H7 (cell line): ENCODE results near the genes CCL27, TLN1 and TMEM8B.

- RAMPAGE, long total RNA, result no peak
Observed at GRCh38 chr9:34338507-34339138, 9.3 kb downstream of the NUDT2 start.

GRCh38 chr9:34560190-34560736, 29.3 kb downstream of the CNTFR start:
- RAMPAGE, long total RNA, result no peak

GRCh38 chr9:34588628-34589105, 857 bp downstream of the CNTFR start:
- RAMPAGE, long total RNA, result no peak

GRCh38 chr9:34590002-34590655, 605 bp upstream of the CNTFR start:
- RAMPAGE, long total RNA, result no peak

DNA sequence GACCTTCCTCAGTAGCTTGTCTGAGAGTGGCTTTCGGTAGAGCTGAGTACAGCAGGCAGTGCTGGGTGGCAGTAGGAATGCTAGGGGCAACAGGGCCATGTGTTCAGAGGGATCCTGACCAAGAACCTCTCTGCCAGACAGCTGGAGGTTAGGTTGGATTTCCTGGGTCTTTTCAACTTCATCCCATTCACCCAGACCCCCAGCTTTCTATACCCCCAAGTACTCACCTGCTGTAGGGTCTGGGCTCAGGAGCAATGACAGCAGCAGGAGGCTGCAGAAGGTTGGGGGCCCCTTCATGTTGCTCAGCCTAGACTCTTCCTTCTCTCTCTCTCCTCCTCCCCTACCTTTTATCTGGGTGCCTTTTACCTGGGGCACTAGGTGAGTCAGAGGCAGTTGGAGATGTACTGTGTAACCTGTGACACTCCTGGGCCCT, at the start of gene CCL27:
TSS of gene CCL27 (minus strand) at position 321 of the 433 bp plus-strand sequence.
- RAMPAGE, long total RNA, result no peak

DNA sequence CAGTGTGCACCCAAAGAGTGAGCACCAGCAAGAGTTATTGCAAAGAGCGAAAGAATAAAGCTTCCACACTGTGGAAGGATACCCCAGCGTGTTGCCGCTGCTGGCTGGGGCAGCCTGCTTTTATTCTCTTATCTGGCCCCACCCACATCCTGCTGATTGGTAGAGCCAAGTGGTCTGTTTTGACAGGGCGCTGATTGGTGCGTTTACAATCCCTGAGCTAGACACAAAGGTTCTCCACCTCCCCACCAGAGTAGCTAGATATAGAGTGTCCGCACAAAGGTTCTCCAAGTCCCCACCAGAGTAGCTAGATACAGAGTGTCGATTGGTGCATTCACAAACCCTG, 10.4 kb upstream of the FAM205A start:
- RAMPAGE, long total RNA, result no peak

GRCh38 chr9:35071612-35072442, 598 bp downstream of the VCP start:
- RAMPAGE, long total RNA, result no peak

- RAMPAGE, long total RNA, result no peak
Observed at GRCh38 chr9:35096828-35097061, 354 bp upstream of the PIGO start.

GRCh38 chr9:35162866-35163414, 1.1 kb downstream of the UNC13B start:
- RAMPAGE, long total RNA, result no peak

- RAMPAGE, long total RNA, result no peak
Observed at GRCh38 chr9:35258318-35258865, 96.6 kb downstream of the UNC13B start.

GRCh38 chr9:35277893-35278417, 116.1 kb downstream of the UNC13B start:
- RAMPAGE, long total RNA, result no peak

DNA sequence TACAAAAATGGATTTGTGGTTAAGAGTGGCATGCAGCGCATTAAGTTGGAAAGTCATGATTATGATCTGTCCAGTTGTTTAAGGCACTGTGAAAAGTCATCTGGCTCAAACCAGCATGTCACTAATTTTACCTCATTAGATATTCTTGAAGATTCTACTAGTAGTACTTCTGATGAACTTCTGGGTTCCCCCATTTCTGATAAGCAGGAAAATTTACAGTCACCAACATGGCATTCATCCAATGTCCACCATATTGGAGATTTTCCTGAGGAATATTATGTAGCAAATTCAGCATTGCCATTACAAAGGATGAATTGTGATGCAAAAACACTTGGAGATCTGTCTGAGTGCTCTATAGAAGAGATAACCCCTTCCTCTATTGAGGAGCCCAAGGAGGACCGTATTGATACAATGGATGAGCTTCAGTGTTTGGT, 138.6 kb downstream of the UNC13B start:
- RAMPAGE, long total RNA, result no peak

DNA sequence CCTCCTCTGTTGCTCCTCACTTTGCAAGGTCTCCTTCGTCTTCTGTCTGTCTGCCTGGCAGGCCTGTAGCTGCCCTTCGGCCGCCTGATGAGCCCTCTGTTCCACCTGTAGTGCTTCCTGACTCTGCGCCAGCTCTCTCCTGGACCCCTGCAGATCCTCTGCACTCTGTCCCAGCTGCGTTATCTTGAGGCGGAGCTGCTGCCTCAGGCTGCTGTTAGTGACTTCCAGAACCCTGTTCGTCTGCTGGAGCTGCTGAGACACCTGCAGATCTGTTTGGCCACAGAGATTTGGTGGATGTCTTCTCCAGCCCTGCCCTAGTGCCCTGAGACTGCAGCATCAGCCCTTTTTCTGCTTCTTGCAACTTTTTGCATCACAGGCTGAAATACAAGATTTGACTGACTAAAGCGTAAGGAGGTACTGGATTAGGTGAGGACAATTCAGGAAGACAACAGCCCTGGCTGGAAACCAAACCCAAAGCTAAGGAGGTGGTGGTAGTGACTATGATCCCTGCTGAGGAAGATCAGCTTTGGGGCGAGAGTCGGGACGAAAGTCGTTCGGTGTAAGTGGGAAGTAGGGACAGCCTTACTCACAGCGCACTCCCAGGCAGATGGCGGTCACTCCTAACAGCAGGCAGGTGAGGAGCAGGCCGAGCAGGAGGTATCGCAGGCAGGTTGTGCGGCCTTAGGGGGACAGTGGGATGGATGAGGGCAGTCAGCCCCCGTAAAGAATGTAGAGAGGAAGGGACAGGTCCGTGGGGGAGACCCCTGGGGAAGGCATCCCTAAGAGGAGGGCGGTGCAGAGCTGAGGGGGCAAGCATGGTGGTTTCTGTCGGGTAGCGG, 2.0 kb downstream of the CD72 start:
- RAMPAGE, long total RNA, result no peak

DNA sequence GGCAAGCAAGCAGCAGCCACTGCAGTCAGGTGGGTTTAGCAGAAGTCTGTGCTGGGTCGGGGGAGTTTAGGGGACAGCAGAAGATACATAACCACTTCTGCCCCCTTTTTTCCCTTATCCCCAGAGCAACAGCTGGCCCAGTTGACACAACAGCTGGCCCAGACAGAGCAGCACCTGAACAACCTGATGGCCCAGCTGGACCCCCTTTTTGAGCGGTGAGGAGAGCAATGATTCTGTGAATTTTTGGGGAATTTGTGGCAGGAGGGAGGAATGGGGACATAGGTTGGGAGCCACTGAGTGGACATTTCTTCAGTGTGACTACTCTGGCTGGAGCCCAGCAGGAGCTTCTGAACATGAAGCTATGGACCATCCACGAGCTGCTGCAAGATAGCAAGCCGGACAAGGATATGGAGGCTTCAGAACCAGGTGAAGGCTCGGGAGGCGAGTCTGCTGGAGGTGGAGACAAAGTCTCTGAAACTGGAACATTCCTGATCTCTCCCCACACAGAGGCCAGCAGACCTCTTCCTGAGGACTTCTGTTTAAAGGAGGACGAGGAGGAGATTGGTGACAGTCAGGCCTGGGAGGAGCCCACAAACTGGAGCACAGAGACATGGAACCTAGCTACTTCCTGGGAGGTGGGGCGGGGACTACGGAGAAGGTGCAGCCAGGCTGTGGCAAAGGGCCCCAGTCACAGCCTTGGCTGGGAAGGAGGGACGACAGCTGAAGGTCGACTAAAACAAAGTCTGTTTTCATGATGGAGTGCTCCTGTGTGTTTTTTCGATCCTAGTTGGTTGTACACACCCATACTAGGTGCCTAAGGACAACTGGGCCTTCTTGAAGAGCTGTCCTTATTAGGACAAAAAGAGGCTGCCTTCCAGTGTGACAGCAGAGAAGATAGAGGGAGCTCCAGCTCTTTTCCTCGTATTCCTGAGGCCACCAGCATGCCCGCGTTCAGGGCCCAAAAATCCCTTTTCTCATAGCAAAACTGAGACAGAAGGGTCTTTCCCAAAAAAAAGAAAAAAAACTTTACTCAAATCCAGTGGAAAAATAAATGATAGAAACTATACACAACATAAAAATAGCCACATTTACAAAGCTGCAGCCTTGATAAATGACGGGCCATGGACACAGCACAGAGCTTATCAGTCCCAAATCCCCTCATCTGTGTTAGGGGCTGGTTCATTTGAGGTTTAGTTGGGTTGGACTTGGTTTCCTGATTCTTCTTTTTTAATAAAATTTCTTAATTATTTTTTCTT, 2.8 kb downstream of the CCDC107 start:
- RAMPAGE, long total RNA, result no peak

DNA sequence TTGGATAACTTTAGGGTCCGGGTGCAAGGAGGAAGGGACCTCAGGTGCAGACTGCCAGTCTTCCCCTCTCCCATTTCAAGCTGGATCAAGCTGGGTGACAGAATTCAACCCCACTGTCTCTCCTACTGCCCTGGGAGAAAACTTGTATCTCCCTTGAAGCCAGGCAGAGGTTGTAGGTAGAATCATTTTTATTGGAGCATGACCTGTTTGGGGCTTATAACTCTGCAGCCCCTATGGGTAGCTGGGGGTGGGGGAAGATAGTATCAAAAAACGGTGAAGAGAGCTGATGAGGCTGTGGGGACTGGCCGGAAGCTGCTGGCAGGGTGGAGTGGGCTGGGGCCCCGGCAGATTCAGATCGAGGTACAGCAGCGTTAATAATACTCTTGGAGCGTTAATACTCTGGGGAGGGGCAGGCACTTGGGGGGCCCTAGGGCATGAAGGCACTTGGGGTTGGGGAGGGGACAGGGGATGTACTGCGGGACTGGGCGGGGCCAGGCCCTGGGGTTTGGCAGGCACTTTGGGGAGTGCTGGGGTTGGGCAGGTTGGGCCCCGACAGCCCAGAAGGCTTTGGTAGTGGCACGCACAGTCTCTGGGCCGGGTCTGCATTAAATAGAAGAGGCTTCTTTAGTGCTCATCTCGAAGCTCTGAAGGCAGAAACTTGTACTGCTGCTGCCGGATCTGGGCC, 7.6 kb upstream of the TPM2 start:
- RAMPAGE, long total RNA, result no peak

DNA sequence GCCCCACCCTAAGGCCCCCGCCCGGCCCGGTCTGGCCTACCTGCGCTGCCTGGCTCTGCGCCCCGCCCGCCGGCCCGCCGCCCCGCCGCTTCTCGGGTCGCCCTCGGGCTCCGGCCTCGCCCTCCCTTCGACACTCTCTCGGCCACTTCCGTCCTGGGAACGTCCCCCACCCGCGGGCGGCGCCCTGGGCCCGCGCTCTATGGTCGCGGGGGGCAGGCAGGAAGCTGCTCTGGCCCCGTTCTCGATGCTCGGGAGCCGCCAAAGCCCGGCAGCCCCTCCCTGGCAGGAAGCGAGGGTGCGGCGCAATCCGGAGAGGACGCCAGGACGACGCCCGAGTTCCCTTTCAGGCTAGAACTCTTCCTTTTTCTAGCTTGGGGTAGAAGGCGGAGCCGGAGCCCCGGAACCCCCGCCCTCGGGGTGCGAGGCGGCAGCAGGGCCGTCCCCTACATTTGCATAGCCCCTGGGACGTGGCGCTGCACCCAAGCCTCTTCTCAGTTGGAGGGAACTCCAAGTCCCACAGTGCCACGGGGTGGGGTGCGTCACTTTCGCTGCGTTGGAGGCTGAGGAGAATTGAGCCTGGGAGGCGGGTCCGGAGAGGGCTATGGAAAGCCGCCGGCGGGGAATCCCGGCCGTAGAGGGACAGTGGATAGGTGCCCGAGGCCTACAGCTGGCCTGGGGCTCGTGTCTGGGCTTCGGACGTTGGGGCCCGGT, at the start of gene TLN1:
TSS of gene TLN1 (minus strand) at position 161 of the 711 bp plus-strand sequence.
- RAMPAGE, long total RNA, result start-site peak on the plus strand centred at position 561 of the sequence, 39 bp wide, 117 reads

DNA sequence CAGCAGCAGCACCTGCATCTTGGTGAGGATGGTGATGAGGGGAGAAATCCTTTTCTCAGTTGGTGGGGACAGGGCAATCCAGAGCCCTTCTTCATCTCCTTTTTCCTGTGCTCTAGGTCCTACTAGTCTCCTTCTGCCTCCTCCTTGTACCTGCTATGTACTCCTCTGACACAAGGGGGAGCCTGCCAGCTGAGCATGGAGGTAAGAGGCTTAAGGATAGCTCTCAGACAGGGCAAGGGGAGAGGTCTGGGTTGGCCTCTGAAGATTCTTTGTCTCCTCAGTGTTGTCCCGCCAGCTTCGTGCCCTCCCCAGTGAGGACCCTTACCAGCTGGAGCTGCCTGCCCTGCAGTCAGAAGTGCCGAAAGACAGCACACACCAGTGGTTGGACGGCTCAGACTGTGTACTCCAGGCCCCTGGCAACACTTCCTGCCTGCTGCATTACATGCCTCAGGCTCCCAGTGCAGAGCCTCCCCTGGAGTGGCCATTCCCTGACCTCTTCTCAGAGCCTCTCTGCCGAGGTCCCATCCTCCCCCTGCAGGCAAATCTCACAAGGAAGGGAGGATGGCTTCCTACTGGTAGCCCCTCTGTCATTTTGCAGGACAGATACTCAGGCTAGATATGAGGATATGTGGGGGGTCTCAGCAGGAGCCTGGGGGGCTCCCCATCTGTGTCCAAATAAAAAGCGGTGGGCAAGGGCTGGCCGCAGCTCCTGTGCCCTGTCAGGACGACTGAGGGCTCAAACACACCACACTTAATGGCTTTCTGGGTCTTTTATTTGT, 3.8 kb downstream of the CREB3 start:
- RAMPAGE, long total RNA, result no peak

- RAMPAGE, long total RNA, result no peak
Observed at GRCh38 chr9:35815535-35815871, 661 bp upstream of the HINT2 start.

DNA sequence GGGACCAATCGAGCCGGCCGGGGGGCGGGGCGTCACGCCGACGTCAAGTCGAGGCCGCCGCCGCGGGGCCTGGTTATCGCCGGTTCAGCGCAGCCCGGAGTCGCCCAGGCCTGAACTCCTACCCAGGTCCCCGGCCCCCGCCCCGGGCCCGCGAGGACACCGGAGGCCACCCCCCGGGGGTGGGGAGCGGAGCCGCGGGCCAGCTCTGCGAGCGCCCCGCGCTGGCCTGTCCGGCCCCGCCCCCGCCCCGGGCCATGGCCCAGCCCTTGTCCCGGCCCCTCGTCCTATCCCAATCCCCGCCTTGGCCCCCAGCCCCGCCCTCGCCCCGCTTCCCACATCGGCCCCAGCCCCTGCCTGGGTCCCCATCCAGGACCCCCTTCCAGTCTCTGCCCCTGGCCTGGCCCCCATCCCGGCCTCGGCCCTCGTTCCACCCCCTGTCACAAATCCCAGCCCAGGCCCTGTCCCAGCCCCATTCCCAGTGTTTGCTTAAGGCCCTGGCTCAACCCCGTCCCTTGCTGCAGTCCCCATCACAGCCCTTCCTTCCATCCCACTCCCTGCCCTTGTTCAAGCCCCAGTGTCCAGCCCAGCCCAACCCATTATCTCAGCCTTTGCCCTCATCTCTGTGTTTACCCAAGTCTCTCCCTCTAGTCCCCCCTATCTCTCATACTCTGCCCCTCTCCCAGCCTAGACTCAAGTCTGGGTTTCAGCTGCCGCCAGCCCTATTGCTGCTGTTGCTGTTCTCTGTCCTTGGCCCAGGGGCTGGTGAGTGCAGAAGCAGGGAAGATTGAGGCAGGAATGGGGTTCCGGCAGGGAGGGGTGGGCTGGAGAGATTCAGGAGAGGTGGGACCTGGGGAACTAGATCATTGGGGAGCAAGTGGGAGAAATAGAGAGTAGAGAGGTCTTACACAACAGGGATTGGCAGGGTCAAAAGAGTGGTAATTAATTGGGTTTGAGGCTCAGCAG, at the start of gene TMEM8B:
TSS of gene TMEM8B (plus strand) at position 35 of the 963 bp plus-strand sequence.
- RAMPAGE, long total RNA, result no peak

GRCh38 chr9:35841488-35841919, 12.5 kb downstream of the TMEM8B start:
- RAMPAGE, long total RNA, result no peak